Occipital lobe (tissue), 2 donors: ENCODE data around the gene LGALS3.

DNA sequence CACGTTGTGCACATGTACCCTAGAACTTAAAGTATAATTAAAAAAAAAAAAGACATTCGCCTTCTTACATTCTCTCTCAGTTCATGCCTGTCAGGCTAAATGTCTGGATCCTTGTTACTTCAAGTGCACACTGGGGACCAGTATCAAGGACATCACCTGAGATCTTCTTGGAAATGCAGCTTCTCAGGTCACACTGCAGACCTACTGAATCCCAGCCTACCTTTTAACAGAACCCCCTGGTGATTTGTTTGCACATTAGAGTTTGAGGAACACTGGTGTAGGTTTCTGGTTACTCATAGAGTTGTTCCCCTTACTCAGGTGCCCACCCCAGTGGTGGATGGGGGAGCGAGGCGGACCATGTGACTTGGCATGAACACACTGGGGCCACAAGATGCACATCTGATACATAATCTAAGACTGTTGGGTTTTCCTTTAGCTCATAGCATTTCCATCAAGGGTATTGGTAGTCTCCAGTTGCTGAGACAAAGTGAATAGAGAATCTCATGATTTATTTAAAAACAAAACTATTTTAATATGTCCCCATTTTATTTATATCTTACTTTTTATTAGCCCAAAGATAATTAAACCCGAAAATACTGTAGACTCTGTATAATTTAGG, 35.9 kb downstream of the SAMD4A start:
- RAMPAGE, long total RNA = no peak

DNA sequence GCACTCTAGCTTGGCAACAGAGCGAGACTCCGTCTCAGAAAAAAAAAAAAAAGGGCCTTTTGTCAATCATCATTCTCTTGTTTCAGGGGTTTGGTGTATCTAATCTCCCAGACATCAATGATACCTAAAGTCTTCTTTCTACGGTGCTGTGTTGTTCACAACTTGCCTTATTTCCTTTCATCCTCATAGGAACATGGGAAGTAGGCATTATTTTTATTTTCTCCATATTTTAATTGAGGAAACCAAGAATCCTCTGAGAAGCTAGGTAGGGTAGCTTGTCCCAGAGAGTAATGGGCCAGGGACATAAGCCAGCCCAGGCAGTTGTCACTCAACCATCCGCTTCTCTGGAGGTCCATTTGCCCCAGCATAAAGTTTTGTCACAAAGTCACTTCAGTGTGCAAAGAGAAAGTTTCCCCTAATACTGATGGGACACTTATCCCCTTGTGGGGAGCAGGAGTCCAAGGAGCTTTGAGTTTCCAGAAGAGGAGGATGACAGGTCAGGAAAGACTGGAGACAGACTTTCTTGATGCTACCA, 93.2 kb downstream of the SAMD4A start:
- RAMPAGE, long total RNA = no peak

- RAMPAGE, long total RNA = no peak
Observed at GRCh38 chr14:54676526-54677858, 110.1 kb downstream of the SAMD4A start.

DNA sequence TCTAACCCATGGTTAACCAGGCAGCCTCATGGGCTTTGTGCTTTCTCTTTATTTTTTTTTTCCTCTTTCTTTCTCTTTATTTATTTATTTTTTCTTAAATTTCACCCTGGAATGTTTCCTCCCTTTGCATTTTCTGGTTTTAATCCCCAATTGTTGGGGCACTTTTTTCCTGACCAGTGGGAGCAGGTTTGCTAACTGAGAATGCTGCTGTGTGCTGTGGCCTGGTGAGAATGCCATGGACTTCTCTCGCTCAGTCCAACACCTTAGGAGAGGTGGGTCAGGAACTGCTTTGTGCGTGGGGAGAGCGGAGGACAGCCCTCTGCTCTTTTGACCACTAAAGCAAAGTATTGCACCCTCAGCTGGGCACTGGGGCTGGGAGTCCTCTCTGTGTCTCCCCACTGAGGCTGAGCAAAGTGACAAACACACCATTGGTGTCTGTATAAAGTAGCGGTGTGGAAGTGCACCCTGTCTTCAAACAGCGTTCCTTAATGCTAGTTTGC, 136.1 kb downstream of the SAMD4A start:
- RAMPAGE, long total RNA = no peak

DNA sequence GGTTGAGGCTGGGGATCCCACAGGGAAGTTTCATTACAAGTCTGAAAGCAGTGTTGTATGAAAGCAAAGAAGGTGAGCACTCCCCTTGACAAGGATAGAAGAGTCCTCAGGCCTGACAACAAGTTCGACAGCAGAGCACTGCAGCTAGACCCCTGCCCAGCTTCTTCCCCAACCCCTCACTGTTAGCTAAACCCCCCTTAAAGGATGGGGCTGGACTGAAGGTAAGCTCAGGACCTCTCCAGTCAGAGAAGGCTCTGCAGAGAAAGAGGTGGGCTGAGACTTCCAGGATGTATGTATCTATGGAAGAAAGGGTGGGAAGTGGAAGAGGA, 43.5 kb downstream of the GCH1 start:
- RAMPAGE, long total RNA = no peak

GRCh38 chr14:55058812-55059518, 7.5 kb downstream of the MAPK1IP1L start:
- RAMPAGE, long total RNA = no peak

- RAMPAGE, long total RNA = no peak
Observed at GRCh38 chr14:55128848-55129443, at the start of gene LGALS3. TSS of gene LGALS3 (plus strand) at chr14:55129252.

DNA sequence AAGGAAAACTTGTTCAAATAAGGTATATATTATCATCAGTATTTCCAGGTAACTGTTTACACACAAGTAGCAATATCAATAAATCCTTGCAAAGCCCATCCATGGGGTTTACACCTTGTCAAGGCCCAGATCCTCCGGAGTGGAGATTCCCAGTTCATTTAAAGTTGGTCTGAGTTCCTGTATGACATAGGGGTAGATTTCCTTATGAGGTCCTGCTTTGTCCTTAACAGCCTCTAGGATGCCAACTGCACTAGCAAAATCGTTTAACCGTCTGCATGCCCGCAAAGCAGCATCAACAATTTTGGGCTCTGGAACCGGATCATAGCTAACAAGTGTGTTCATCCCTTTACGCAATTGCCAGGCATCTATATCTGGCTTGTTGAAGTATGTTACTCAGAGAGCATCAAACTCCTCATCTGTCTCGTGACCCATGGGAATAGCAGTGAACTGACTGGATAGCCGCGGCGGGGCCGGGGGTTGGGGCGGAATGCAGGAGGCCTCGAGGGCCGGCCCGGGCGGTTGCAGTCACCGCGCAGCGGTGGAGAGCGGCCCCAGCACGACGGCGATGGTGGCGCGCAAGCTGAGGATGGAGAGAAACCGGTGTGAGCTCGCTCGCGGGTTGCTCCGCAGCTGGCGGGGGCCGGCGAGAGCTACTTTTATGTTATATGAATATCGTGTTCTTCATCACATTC, 30.6 kb upstream of the FBXO34 start:
- RAMPAGE, long total RNA = no peak

DNA sequence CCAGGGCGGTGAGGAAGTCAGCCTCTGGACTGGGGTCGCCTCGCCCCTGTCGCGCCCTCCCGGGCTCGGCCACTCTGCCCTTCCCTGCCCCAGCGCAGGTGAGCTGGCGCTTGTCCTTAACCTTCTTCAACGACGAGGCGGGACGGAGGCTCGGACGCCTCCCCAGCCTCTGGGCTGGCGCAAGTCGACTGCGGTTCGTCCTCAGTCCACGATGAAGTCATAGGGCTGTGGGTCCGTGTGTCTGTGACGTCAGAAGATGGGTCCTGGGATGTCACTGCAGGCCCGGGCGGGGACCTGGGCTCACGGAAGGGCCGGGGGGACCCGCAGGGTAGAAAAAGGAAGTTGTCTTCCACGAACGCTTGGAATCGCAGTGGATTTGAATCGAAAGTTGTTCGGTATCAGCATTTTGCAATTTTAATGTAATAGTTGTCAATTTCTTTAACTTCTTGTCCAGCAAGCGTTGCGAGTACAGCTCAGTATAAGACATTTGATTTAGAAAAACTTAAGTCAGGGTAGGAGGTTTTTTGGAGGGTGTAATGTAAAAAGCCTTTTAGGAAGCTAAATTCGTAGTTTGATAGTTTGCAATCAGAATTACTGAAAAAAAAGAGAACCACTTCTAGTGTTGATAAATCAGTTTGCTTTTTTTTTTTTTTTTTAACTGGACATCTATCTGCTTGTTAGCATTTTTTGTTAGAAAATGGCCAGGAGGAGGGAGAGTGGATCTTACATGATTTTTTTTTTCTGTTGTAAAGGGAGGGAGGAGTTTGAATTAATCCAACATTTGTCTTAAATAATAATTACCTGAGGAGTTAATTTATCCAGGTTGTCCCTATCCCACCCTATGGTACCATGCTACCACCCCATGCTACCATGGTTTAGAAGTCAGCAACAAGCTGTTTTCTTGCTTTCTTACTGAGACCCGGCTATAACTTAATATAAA, 936 bp downstream of the FBXO34 start:
- RAMPAGE, long total RNA = no peak

DNA sequence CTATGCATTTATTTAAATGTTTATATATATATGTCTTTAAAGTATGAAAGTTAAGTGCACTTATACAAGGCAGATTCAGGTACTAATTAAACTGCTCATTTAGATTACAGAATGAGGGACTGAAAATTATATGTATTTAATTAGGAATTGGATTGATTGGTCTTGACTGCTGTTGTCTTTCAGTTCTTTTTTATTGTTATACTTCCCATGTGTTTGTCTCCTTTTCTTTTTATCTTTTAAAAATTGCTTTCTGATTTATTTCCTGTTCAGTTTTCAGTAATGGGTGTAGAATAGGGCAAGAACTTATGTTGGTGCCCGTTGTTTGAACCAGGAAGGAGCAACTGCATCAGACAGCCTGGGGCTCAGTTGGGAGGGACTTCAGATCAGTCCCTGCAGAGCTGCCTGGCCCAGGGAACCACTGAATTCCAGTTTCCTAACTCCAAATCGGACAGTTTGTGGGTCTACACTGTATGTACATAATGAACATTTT, 64.8 kb downstream of the FBXO34 start:
- RAMPAGE, long total RNA = no peak

- RAMPAGE, long total RNA = no peak
Observed at GRCh38 chr14:55336819-55337185, 65.6 kb downstream of the FBXO34 start.

DNA sequence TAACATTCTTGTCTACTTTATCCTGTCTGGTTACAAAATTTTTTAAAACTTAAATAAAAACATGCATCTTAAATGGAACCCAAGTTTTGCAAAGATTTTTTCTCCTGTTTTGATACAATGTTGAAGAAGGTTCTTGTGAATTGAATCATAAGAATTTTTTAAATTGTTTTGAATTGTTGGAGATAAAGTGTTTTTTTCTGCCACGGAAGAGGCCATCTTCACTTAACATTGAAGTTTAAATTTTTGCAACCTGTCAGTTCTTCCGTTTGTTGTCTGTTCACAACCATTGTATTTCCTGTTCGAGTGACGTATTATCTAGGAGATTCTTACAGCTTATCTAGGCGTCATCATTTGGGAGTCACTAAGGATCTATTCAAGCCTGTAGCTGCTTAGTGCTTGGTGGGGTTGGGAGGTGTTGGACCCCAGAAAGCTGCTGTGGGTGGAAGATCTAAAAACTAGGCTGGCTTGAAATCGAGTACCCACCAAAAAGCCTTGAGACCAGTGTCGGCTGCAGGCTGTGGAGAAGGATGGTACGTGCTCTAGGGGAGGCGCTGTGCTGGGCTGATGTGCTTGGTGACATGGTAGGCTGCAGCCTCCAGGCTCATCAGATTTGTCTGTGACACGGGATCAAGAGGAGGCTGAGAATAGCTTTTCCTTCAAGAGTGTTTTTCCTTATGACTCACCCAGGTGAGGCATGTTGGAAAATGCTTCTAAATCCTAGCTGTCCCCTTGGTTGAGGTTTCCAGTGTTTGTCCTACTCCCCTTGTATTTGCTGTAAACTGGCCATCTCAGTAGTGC, 57.9 kb downstream of the ATG14 start:
- RAMPAGE, long total RNA = no peak

GRCh38 chr14:55636315-55636818, 56.4 kb downstream of the KTN1 start:
- RAMPAGE, long total RNA = no peak

GRCh38 chr14:55650114-55650721, 70.2 kb downstream of the KTN1 start:
- RAMPAGE, long total RNA = no peak

DNA sequence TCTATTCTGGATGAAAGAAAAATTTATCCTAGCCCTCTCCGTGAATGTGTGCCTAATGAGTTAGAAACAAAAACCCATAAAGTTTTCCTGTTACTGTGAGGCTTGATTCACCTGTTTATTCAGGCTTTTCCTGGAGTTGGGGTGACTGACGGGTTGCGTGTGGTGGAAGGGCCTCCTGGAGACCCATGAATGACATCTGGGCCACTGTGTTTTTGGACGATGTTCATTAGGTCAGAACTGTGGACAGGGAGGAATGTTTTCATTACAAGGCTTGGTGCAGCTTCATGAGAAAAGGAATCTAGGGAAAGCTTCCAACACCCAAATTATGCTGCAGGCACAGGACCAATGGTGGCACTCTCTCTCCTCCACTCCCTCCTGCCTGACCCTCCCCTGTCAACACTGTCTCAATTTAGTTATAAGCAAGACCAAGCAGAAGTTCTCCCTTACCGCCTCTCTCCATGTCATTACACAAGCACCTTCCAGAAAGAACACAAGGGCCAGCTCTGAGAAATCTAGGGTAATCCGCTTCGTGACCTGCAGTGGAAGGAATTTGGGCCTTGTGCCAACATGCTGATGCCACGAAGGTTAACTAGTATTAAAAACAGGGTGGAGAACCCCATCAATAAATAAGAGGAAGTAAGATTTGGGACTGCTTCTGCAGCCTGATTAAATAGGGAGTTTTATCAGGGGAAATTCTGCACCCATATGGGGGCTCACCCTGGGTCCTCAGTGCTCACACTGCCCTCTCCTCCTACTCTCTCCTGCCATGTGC, 200.2 kb downstream of the KTN1 start:
- RAMPAGE, long total RNA = no peak

GRCh38 chr14:56004378-56004690, 113.9 kb upstream of the PELI2 start:
- RAMPAGE, long total RNA = no peak

DNA sequence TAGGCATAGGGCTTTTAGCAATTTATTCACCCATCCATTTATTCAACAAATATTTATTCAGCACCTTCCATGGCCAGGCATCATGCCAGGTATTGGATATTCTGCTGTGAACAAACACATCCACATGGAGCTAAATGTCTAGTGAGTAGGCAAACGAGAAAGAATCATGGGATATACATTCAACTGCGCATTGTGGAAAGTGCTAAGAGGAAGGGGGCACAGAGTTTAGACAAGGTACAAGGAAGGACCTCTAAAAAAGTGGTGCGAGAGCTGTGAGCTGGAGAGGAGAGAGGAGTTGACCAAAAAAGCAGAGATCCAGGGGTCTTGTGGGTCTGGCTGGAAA, 63.7 kb downstream of the PELI2 start:
- RAMPAGE, long total RNA = no peak

DNA sequence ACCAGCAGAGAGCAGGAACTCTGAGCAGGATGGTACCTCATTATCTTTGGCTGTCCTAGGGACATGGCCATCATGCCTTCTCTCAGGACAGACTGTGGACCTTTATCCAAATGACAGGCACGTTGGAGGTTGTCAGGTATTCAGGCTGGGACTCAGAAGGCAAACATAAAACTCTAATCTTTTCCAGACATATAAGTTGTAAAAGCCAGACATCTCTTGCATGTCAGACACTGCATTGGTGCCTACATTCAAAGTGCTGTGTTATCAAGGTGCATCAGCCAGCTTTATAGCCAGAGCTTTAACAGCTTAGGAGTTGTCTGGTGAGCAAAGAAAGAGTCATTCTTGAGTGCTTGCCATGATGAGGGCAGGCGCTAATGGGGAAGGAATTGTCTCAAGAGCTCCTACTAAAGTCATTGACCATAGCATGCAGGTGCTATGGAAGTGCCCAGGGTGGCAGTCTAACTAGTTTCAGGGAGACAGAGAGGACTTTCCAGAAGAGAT, 89.6 kb downstream of the PELI2 start:
- RAMPAGE, long total RNA = no peak

DNA sequence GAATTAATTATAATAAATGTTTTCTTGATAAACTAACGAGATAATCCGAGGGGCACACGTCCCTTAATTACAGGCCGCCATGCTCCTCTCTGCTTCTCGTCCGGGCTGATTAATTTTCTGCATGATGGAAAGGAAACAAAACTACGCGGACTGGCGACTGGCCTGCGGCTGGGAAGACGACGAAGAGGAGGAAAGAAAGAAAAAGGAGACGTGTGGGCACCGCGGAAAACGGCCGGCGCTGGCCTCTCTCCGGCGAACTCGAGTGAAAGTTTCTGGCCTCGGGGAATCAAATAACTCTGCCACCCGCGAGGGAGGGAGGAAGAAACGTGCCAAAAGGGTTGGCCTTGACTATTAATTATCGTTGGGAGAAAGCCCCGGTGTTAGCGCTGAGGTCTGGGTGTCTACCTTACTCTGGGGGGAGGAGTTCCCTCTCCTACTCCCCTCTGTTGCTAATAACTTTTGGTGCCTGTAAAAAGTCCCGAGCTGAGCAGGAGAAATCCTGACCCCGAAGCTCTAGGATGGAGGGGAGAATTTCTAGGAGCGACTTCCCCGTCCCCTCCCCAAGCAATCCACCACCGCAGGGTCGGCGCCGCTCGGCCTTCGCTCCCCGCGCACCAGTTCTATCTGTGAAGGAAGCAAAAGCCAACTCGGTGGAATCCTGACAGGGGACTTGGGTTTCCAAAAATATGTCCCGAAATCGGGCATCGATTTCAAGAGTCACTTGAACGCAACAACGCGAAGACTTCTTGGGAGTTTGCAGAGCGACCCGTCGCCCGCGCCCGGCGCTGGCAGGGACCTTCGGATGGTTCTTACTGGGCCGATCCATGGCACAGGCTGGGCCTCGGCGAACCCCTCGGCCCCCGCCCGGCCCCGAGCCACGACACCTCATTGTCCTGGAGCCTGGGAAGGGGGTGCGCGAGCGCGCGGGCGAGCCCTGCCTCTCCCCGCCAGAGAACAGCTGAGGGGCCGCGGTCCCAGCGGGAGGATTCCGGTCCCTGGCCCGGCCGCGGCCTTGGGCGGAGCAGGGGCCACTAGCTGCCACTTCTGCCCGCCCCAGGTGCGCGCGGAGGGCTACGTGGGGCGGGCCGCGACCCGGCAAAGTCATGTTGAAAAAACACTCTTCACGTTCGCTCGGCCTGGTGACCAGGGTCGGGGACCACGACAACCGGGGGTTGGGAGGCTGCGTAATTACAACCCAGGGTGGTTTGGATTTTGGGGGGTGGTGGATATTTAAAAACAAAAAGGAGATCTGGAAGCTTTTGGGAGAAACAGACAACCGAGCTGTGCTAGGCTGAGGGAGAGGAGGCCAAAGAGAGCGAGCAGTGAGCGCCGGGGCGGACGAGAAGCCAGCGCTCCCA, 1.6 kb downstream of the OTX2 start:
- RAMPAGE, long total RNA = no peak

- RAMPAGE, long total RNA = no peak
Observed at GRCh38 chr14:57390860-57391668, 678 bp downstream of the NAA30 start.